Cardiac ventricle fibroblast (primary cell): Measurements from ENCODE around the gene HRH2.

DNA sequence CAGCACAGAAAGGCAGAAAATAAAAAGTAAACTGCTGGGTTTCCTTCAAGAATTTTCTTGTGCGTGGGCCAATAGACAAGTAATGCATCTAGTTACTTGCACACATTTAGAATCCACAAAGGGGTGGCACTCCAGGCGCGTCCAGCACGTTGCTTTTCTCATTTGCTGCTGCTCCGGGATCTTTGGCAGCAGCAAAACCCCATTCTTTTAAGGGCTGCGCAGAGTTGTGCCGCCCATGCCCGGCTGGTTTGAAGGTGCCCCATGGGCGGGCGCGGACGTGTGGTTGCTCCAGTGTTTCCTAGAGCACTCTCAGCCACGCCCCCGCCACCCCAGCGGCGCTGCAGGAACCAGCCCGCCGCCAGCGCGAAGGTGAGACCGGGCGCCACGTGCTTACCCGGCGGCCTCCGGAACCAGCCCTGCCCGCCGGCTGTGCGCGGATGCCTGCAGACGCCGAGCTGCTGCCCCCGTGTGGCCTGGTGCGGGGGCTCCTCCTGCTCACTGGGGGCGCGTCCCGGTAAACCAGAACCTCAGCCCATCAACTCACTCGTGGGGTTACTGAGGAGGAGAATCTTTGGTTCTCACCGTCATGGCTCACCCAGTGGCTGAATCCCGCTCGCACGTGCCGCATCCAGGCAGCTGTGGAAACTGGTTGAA lies 44.5 kb downstream of the STC2 start:
- RAMPAGE, long total RNA, result no peak

DNA sequence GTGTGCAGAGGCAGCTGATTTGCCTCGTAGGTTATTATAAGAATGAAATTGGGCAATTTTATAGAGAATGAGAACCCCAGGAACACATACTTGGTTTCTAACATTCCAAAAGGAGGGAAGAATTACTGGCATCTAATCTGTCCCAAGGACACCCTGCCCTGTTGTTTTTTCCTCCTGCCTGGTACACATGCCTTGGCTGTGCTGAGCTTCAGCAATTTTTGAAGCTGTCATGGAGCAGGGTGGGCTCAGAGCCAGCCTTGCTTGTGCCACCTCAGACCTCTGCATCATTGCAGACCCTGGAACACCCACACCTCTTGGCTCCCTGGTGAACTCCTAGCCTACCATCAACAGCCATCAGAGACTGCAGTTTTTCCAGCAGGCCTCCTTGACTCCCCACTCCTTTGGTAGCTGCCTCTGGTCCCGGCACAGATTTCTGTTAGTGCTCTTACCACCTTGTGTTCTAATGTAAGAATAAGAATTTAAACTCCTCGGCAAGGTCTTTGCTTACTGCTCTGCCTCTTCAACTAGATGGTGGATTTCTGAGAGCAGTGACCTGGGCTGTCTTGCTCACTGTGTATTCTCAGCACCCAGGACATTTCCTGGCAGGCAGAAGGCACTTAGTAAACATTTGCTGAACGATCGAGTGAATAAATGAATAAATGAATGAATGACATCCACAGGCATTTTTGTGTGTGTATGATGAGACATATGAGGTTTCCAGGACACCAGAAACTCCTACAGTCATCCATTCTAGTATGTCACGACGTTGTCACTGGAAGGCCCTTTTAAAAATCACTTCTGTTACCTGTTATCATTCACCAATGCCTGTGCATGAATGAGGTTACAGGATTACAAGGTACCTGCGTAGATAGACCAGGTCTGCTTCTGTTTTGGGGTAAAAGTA lies 143.3 kb downstream of the BOD1 start:
- RAMPAGE, long total RNA, result no peak

GRCh38 chr5:173609136-173609600 lies 7.3 kb downstream of the BOD1 start:
- RAMPAGE, long total RNA, result no peak

GRCh38 chr5:173728836-173729236 lies 112.4 kb upstream of the BOD1 start:
- RAMPAGE, long total RNA, result no peak

DNA sequence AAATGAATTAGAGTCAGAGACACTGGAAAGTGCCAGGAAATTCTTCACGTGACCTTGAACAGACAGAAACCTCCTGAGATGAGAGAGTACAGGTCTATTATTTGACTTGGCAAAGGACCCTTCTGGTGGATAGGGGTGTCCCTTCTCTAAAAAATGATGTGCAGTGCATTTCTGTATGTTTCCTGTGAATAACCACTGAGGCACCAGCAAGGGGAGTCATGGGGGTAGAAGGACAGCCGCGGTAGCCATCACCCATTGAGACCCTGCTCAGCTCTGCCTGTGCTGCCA lies 110.9 kb upstream of the CPEB4 start:
- RAMPAGE, long total RNA, result no peak

DNA sequence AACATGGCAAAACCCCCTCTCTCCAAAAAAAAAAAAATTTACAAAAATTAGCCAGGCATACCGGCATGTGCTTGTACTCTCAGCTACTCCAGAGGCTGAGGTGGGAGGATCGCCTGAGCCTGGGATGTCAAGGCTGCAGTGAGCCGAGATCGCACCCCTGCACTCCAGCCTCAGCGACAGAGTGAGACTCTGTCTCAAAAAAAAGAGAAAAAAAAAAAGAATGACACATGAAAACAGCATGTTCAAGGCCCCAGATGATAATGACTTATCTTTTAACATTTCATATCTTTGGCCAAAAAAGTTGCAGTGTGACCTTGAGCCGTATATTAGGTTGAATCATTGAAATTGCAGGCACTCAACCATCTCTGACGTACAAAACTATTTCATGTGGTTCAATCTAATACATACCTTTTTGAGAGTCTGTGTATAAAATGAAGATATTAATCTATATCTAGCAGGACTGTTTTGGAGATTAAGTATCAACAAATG lies 79.2 kb upstream of the CPEB4 start:
- RAMPAGE, long total RNA, result no peak

GRCh38 chr5:173822383-173822772 lies 65.8 kb upstream of the CPEB4 start:
- RAMPAGE, long total RNA, result no peak

- RAMPAGE, long total RNA, result no peak
These were observed 21.9 kb upstream of the CPEB4 start for GRCh38 chr5:173866072-173866850.

- RAMPAGE, long total RNA, result no peak
These were observed 9.5 kb upstream of the CPEB4 start for GRCh38 chr5:173878627-173879045.

- RAMPAGE, long total RNA, result no peak
These were observed 7.7 kb downstream of the CPEB4 start for GRCh38 chr5:173895619-173896423.

- RAMPAGE, long total RNA, result no peak
These were observed 25.5 kb downstream of the CPEB4 start for GRCh38 chr5:173913532-173914067.

GRCh38 chr5:173926215-173926886 lies 38.2 kb downstream of the CPEB4 start:
- RAMPAGE, long total RNA, result no peak

GRCh38 chr5:173944505-173945134 lies 44.4 kb upstream of the C5orf47 start:
- RAMPAGE, long total RNA, result no peak

DNA sequence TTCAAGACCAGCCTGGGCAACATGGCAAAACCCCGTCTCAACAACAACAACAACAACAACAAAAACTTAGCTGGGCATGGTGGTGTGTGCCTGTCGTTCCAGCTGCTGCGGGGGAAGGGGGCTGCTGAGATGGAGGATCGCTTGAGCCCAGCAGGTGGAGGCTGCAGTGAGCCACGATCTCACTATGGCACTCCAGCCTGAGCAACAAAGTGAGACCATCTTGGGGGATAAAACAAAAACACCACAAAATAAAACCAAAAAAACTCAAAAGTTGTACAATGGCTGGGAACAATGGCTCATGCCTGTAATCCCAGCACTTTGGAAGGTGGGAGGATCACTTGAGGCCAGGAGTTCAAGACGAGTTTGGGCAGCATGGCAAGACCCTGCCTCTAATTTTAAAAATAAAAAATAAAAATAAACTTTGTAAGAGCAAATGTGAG lies 23.8 kb upstream of the C5orf47 start:
- RAMPAGE, long total RNA, result no peak

DNA sequence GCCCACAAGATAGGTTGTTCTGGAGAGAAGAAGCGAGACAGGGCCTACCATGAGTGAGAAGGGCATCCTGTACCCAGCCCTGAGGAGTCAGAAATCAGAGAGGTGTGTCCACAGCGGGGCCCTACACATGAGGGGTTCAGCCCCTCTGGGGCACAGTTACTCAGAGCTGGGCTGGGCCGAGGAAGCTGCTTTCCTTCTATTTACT lies 121.5 kb downstream of the NSG2 start:
- RAMPAGE, long total RNA, result no peak

DNA sequence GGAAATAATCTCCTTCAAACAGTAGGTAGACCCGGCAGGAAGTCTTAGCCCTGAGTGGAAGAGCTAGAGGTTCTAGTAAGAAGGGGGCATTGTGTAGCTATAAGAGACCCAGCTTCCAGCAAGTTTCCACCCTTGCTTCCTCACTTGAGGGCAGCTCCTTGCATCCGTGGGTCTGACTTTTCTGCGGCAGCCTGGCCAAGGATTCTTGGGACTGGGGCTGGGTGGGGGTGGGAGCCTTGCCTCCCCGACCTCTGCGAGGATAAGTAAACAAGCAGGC lies 119.3 kb downstream of the MSX2 start:
- RAMPAGE, long total RNA, result no peak

DNA sequence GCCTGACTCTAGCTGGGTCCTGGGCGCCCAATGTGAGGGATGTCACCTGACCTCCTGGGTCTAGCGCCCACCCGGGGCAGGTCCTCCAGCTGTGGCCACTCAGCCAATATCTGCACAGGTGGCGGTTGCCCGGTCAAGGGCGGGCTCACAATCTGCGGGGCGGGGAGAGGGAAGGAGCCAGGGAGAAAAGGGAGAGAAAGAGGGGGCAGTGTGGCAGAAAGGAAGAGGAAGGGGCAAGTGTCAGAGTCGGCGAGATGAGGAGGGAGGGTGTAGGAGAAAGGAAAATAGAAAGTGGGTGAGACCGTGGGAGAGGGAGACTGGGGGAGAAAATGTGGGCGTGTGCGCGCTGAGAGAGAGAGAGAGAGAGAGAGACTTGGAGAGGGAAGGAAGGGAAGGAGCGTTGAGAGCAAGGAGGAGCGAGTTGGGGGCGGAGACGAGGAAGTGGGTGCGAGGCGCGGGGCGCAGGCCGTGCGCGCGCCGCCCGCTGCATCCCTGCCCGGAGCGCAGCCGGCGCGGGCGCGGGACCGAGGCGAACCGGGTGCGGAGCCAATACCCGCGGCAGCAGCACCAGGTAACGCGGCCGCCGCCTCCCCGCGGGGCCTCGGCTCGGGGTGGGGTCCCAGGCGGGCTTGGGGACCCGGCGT lies at the start of gene HRH2:
HRH2 (plus strand) TSS at position 487 of the 644 bp plus-strand sequence.
- RAMPAGE, long total RNA, result no peak

GRCh38 chr5:175871851-175872389 lies 542 bp downstream of the CPLX2 start:
- RAMPAGE, long total RNA, result no peak

DNA sequence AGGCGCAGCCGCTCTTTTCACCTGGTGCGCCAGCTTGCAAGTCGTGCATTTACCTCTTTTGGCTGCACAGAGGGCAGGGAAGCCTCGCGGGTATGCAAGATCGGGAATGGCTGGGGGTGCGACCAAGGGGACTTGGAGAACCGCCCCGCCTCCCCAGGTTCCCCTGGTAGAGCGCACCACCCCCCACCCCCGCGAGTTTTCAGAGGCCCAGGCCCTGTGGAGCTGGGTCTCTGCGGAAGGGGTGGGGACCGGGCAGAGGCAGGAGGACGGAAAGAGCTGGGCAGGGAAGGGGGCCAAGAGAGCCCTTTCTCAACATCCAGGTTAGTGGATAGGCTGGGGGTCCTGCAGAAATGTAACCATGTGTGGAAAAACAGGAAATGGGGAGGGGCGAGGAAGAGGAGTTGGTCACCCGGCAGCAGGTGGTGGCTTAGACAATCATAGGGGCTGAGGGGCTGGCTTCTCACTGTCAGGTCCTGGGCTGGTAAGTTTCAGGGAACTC lies 104.6 kb upstream of the SIMC1 start:
- RAMPAGE, long total RNA, result no peak

DNA sequence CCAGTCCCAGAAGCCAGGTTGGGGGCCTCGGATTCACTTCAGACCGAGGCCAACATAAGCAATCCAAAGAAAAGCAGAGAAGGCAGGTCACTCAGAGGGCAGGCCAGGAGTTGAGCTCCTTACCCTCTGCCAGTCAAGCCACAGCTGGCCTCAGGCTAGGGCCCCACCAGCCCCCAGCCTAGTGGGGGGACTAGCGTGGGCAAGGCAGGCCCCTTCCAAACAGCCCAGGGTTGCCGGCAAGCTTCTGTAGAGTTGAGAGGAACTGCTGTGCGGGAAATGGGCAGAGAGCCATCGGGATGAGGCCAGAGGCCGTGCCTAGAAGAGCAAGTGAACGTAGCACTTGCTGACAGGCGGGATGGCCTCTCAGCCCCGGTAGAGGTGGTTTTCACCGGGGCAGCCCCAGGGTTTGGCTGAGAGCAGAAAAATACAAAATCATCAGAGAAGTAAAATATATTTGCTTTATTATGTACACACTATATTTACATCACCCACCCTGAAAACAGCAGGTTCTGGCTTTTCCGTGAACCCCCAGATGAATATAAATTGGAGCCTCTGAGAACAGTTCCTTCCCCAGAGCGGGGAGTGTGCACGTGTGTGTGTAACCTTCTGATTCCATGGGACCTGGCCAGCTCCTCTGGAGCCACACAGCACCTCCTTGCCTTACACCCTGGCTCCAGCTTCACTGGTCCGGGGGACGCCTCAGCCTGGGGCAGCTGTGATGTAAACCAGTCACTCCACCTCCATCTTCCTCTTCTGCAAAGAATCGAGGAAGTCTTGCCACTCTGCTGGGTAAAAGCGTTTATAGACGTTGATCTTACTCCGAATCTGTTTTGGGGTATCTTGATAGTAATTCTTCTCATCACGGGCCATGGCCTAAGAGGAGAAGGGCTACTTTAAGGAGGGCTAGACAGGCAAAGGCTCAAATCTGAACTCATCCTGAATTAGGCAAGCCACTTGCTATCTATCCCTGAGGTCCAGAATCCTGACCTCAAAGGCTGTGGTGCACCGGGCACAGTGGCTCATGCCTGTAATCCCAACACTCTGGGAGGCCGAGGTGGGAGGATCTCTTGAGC lies 4.6 kb downstream of the NOP16 start:
- RAMPAGE, long total RNA, result no peak